ENCODE measurements around the gene SMN2.

DNA sequence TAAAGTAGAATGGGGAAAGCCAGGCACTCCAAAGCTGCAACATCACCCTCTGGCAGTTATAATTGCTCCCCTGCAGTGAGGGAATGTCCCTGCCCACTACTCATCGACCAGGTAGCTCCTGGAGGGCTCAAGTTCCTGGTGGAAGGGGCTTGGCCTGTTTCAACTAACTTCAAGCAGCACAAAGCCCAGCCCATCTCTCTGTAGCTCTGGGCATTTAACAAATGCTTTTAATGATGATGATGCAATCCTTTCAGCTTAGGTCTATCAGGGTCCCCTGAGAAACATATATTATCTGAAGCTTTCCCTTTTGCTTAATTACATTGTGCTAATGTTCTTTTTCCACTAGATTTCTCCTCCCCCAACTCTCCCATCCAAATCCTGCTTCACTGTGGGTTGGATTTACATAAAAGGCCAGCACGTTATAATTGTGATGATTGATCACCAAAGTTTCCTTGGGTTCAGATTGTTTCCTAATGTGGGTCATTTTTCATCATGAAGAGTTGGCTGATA is 436.5 kb upstream of the SLC30A5 start:
- RRBS = no CpG with 5 or more reads among the region's 2 CpGs

DNA sequence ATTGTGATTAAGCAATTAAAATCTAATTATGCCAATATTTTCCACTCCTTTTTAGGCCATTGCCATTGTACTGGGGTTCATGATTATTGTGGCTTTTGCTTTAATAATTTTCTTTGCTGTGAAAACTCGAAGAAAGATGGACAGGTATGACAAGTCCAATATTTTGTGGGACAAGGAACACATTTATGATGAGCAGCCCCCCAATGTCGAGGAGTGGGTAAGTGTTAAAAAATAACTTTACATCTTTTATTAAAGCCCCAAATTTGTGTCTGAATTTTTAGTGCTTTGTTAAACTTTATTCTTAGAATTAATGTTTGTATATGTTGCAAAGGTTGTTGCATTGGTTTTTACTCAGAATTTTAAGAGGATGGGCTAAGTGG is 21.3 kb downstream of the OCLN start:
- RRBS = no CpG with 5 or more reads among the region's 2 CpGs

GRCh38 chr5:70049536-70049872 is at the start of gene SMN2:
TSS of gene SMN2 (plus strand) at chr5:70049669.
- RRBS = no CpG with 5 or more reads among the region's 33 CpGs

DNA sequence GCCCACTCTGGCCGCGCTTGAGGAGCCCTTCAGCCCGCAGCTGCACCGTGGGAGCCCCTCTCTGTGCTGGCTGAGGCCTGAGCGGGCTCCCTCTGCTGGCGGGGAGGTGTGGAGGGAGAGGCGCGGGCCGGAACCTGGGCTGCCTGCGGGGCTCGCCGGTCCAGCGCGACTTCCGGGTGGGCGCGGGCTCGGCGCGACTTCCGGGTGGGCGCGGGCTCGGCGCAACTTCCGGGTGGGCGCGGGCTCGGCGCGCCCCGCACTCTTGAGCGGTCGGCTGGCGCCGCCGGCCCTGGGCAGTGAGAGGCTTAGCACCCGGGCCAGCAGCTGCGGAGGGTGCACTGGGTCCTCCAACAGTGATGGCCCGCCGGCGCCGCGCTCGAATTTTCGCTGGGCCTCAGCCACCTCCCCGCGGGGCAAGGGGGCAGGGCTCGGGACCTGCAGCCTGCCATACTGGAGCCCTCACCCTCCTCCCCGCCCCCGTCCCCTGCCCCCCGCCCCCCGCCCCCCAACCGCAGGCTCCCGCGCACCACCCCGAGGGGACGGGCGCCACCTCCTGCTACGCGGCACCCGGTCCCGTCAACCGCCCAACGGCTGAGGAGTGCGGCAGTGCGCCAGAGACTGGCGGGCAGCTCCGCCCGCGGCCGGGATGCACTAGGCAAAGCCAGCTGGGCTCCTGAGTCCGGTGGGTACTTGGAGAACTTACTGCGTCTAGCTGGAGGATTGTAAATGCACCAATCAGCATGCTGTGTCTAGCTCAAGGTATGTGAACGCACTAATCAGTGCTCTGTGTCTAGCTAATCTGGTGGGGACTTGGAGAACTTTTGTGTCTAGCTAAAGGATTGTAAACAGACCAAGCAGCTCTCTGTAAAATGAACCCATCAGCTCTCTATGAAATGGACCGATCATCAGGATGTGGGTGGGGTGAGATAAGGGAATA is 351.7 kb downstream of the SMN2 start:
- RRBS = no CpG with 5 or more reads among the region's 76 CpGs

- RRBS = no CpG with 5 or more reads among the region's 43 CpGs
Measured at GRCh38 chr5:70585973-70586409, 314.5 kb upstream of the SERF1A start.

DNA sequence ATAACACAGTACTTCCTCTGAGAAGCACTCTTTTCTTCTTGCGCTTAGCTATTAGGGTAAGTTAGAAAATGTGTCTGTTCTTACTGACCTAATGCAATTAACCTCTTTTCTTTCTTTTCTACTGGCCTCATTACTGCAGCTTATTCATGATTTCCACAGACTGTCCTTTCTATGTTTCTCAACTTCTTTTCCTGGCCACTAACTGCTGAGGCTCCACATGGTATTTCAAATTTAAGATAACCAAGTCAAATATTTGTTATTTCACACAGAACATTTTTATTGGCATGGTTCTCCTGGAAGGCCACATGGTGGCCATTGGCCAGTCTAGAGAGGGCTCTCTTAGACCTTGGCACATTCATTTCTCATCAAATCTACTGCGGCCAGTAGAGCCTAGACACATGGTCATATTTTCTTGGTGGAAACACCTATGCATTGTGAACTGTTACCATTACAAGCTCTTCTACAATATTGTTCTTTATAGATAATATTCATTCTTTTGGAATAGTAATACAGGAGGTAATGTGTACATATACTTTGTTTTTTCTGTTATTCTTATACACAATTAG is 13.9 kb upstream of the BDP1 start:
- RRBS = no CpG with 5 or more reads among the region's 2 CpGs

DNA sequence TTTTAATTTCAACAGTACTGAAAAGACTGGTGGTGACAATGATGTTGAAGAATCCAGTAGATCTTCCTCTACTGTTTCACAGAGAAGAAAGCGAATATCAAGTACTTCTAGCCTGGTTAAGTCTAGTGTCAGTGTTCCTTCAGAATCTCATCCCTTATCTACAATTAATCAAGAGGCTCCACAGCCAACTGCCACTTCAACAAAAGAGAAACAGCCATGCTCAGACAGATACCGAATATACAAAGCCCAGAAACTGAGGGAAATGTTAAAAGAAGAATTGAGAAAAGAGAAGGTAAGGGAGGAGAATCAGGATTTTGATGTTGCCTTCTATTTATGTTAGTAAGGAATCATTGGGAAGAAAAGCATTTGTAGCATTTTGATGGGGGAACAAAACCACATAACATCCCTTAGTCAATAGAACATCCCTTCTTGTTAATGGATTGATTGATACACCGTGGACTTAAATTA is 3.1 kb downstream of the BDP1 start:
- RRBS = no CpG with 5 or more reads among the region's 3 CpGs

DNA sequence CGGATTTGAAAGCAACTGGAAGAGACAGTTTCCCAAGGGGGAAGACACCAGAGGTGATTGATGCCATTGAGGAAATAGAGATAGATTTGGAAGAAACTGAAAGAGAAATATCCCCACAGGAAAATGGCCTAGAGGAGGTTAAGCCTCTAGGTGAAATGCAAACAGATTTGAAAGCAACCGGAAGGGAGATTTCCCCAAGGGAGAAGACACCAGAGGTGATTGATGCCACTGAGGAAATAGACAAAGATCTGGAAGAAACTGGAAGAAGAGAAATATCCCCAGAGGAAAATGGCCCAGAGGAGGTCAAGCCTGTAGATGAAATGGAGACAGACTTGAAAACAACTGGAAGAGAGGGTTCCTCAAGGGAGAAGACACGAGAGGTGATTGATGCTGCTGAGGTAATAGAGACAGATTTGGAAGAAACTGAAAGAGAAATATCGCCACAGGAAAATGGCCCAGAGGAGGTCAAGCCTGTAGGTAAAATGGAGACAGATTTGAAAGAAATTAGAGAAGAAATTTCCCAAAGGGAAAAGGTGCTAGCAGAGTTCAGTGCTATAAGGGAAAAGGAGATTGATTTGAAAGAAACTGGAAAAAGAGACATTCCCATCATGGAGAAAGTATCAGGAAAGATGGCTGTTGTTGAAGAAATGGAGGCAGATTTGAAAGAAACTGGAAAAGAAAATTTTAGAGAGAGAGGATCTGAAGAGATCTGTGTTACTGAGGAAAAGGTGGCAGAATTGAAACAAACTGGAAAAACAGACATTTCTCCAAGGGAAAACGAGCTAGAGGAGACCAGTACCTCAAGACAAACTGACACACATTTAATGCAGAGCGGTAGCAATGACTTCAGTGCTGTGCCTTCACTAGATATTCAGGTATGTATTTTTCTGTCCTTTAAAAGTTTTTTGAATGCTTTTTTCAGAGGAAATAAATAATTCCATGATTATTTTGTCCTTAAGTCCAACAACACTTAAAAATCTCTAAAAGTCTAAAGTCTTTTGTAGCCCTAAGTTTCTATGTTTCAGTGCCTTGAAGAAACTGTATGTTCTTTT is 55.2 kb downstream of the BDP1 start:
- RRBS = no CpG with 5 or more reads among the region's 6 CpGs

- RRBS = no CpG with 5 or more reads among the region's 8 CpGs
Measured at GRCh38 chr5:71631926-71632759, 45.0 kb downstream of the MCCC2 start.

- RRBS = no CpG with 5 or more reads among the region's 12 CpGs
Measured at GRCh38 chr5:71748321-71748887, 29.3 kb downstream of the CARTPT start.

DNA sequence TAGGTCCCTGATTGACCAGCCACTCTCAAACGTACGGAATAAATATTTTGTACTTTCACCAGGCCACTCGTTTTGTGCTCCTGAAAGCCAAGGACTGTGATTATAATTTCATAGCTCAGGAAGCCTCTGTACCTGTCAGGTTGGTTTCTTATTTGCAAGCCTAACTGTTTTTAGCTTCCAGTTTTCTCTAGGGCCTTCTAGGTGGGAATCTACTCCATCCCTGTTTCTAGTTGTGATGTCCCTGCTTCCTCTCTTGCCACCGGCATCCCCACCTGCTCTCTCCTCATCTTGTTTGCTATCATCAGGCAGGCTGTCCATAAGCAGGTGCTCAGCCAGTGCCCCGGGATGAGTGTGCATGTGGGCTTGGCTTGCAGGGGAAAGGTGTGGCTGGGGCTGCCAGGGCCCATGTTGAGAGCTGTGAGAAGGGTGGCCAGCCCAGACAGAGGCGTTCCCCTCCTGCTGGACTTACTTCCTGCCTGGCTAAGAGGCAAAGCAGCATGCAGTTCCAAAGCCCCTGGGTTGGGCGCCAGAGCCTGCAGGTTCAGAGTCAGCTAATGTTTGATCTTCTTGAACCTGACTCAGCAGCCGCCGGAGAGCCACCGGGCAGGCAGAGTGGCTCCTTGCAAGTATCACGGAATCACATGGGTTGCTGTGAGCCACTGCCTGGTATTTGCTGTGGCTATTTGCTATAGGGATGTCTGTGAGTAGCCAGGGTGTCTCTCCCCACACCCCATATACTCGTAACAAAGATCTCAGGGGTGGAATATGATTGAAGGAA is 168.5 kb upstream of the MAP1B start:
- RRBS = 40% methylated on average over 1 of the region's 12 CpGs

GRCh38 chr5:72141423-72141776 is 34.1 kb downstream of the MAP1B start:
- RRBS = no CpG with 5 or more reads among the region's 2 CpGs

- RRBS = no CpG with 5 or more reads among the region's 38 CpGs
Measured at GRCh38 chr5:72178921-72180164, 72.1 kb downstream of the MAP1B start.

GRCh38 chr5:72199099-72200126 is 92.1 kb downstream of the MAP1B start:
- RRBS = no CpG with 5 or more reads among the region's 23 CpGs

GRCh38 chr5:72203403-72204034 is 96.2 kb downstream of the MAP1B start:
- RRBS = no CpG with 5 or more reads among the region's 10 CpGs

- RRBS = no CpG with 5 or more reads among the region's 14 CpGs
Measured at GRCh38 chr5:72451478-72452552, 55.4 kb downstream of the ZNF366 start.

- RRBS = no CpG with 5 or more reads among the region's 5 CpGs
Measured at GRCh38 chr5:72507589-72507903, 336 bp upstream of the ZNF366 start.

DNA sequence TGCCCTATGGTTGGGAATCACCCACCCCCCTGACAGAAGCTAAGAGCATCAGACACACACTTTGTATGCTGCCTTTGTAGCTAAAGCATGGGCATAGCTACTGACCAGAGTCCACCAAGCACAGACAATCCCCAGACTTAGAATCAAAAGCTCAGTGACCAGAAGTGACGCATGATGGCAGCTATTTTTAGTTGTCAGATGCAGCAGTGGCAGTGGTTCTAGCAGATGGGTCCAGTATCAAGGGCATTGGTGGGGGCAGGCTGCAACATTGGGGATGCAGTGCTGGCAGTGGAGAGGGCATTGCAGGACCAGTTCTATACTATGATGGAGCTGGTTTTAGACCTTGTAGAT is 53.2 kb upstream of the ZNF366 start:
- RRBS = no CpG with 5 or more reads among the region's 1 CpG

GRCh38 chr5:72847729-72848304 is 31.4 kb downstream of the TNPO1 start:
- RRBS = no CpG with 5 or more reads among the region's 30 CpGs

DNA sequence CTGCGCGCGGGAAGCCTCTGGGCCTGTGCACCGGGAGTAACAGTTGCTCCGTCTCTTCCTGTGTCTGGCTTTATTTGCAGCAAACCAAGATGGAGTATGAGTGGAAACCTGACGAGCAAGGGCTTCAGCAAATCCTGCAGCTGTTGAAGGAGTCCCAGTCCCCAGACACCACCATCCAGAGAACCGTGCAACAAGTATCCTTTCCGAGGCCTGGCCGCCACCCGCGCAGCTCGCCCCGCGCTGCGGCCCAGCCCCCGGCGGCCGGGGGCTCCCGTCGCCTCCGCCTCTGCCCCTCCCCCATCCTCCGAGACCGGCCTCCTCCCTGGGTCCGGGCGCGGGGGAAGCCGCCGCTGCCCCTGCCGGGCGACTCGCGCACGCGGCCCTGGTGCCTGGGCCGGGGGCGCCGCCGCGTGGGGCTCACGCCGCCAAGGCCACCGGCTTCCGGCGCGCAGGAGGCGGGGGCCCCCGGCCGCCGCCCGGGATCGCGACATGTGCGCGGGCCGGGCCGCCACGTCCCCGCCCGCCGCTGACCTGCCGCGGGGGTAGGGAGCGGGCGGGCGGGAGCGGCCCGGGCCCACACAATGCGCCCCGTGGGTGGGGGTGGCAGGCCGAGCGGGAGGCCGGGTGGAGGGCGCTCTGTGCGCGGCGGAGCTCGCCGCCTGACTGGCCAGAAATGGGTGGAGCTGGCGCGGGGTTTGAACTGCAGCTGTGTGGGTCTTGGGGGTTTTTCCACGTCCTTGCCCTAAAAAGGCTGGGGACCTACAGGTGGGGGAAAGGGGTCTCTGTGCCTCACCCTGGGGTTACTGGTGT is 32.0 kb downstream of the TNPO1 start:
- RRBS = 2% methylated on average over 38 of the region's 81 CpGs